SK-N-DZ (cell line): Measurements from ENCODE around the gene PM20D2.

DNA sequence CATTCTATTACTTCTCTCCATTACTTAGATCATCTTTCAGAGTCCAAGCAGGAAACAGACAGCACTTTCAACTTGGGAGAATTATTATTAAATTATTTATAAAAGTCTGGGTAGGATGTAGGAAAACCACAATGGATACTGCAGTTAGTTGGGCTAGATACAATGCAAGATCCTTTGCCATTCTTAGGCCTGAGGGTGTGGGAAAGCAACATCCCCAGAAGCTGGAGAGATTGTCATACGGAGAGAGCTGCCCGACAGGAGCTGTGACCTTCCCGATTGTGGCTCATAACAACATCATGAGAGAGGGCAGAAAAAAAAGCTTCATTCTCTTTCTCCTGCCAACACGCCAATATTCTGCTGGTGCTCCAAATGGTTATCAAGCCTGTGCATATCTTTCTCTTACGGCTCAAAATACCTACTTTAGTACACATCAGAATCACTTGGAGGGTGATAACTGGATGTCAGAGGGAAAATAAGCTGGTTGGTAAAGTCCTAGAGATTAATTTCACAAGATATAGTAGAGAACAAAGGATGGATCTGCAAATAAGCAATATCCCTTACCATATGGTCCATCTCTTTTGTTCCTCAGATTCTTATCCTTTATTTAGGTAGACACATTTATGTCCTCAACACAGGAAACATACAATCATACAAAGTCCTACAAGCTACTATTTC lies 81.0 kb downstream of the IBTK start:
RAMPAGE:
- cytosol, long total RNA, result no peak
- nucleus, long total RNA, result no peak

DNA sequence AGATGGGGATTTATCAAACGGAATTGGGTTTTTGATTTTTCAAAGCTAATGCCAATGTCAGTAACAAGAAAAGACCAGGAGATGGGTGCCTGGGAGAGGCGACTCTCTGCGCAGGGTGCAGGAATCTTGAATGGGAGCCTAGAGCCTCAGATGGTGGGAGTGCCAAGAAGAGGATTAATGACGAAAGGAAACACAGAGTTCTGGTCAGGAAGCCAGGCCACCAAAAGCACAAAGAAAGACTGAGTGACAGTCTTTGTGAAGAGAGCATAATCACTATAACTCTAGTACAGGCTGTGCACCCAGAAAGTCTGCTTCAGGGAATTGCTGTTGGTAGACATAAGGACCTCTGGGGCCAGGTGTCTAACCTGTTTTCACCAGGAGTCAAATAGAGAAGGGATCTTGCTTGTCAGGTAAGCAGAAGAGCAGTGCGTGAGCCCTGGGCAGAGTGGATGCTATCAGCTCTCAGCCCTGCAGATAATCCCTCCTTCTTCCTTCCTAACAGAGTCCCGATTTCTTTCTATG lies 347.9 kb downstream of the TPBG start:
RAMPAGE:
- cytosol, long total RNA, result no peak
- nucleus, long total RNA, result no peak

RAMPAGE:
- cytosol, long total RNA, result no peak
- nucleus, long total RNA, result no peak
Observed at GRCh38 chr6:83085981-83086574, 18.6 kb downstream of the DOP1A start.

DNA sequence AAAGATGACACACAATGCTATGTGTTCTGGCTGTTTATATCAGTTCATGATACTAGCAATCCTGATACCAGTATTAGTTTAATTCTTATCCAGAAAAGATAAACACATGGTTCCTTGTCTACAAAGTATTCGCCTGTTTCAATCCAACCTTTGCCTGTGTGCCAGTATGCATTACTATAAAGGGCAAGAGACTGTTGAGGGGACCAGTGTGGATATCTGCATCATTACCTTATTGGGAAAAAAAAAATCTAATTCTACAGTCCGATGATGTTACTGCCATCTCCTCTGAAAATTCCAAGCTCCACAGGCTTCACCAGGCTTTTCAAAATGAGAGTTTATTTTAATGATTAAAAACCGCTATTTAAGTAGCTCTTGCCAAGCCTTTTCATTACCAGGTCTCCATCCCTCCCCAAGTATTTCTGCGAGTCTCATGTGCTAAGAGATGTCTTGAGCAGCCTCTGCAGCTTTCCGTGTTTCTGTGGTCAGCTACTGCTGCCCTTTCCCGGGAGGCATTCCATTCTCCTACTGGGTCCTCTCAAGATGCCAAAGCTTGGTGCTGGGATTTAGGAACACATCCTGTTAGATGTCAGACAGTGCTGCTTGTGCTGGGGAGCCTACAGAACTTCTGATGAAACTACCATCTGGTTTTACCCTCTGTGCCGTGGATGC lies 4.1 kb downstream of the RWDD2A start:
RAMPAGE:
- cytosol, long total RNA, result no peak
- nucleus, long total RNA, result no peak

RAMPAGE:
- cytosol, long total RNA, result no peak
- nucleus, long total RNA, result no peak
Observed at GRCh38 chr6:83459080-83459347, 28.2 kb upstream of the ME1 start.

DNA sequence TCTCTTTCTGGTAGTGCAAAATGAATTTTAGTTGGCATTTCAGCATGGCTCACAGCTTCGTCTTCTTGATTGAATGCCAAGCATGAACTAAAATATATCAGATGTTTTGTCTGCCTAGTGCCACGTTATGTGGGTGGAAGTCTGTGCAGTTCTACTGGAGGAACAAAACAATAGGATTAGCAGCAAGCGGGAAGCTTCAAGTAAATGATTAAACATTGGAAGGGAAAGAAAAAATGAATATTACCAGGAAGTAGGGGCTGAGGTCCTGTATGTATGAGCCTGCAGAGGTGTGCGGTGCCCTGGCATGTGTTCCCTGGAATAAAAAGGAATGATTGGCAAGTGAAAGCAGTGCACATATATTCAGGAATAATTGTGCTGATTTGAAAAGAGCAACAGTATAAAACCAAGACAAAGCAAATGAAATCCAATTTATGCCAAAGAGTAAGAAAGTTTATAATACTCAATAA lies 6.7 kb upstream of the MRAP2 start:
RAMPAGE:
- cytosol, long total RNA, result no peak
- nucleus, long total RNA, result no peak

GRCh38 chr6:84074922-84075412 lies 41.4 kb downstream of the MRAP2 start:
RAMPAGE:
- cytosol, long total RNA, result no peak
- nucleus, long total RNA, result no peak

GRCh38 chr6:84088978-84089468 lies 55.5 kb downstream of the MRAP2 start:
RAMPAGE:
- cytosol, long total RNA, result no peak
- nucleus, long total RNA, result no peak

DNA sequence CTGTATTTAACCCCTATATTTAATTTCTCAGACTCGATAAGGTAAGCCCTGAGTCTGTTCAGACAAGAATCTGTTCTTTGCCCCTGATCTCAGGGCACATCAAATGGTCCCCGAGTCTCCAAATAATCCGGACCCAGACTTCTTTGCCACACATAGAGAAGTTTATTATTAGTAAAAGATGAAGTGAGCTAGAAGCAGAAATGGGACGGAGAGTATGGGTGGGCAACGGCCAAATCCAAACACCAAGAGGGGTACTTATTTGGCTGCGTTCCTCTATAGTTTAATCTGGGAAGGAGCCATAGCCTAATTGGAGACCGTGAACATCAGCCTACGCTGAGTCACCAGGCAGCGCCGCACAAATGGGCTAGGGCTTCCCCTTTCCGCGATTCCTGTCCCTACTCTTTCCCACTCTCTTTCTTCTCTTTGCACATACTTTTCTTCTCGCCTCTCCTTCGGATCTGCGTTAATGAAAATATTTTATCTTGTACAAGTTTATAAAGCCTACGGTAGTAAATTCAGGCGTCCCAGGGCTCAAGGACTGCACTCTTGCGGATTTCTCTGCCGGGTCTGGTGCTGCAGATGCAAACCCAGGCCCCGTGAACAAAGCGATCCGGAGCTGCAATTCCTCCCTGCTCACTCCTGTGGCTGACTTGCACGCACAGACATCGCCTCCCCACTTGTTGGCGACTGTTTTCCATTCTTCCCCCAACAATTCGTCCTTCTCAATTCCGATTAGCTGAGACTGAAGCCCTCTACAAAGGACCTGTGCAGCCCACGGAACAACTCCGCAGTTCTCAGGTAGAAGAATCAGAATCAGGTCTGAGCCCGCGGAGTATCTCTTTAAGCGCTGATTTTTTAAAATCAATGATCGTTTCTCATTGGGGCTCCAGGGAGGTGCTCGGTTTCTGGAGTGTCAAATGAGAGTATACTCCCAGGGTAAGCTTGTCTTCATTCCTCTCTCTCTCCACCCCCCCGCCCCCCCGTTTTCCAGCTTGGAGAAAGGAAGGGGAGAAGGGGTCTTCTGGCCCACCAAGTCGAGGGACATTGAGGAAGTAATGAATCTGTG lies 4.2 kb upstream of the TBX18 start:
RAMPAGE:
- cytosol, long total RNA, result no peak
- nucleus, long total RNA, result no peak

DNA sequence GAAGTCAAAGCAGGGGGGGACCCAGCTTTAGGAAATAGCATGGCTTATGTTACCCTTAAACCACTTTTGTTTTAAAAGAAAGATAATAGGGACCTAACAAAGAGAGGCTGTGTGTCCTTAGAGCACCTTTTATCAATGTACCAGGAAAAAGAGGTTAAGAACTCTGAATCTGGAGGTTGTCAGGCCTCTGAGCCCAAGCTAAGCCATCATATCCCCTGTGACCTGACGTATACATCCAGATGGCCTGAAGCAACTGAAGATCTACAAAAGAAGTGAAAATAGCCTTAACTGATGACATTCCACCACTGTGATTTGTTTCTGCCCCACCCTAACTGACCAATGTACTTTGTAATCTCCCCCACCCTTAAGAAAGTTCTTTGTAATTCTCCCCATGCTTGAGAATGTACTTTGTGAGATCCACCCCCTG lies 45.8 kb upstream of the NT5E start:
RAMPAGE:
- cytosol, long total RNA, result no peak
- nucleus, long total RNA, result no peak

DNA sequence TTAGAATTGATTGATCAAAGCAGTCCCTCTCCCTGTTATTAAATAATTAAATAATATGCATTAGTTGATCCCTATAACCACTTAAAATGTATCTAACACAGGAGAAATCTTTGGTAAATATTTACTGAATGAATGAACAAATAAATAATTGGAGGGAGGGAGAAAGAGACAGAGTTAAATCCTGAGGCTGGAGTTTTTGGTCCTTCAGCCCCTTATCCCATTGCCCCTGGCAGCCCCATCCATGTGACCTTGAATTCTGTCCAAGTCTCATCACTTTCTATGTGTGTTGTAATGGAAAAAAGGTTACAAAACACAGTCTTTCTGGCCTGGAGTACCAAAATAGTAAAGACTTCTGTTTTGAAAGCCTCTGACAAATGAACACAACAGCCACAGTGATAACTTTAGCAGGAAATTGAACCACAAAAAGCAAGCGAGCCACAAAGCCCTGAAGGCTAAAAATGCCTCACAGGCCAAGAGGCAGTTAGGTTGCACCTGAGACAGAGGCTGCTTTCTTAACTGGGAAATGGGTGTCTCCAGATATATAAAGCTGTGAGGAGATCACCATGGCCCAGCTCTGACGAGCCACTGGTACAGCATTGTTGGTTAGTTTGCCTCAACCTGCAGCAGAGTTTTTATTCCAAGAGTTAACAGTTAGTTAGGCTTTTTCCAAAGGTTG lies 11.3 kb downstream of the NT5E start:
RAMPAGE:
- cytosol, long total RNA, result no peak
- nucleus, long total RNA, result no peak

DNA sequence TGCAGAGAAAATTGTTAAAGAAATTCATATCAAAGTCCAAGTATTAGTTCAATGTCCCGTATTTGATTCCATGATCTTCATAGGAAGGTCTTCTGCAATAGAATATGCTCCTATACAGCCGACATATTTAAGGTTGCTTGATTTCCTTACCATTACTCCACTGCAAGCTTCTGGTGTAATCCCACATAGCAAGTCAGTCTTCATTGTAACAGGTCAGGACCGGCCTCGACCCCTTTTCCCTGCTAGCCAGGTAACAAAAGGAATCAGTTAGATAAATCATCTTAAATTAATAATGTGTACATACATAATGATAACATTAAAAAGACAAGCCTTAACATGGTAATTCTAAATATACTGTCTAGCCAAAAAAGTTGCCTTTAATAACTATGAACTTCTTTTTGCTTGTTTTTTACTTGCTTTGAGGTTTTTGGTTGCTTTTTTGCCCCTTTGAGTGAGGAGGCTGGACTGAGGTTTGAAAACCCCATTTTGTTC lies 19.1 kb upstream of the SNX14 start:
RAMPAGE:
- cytosol, long total RNA, result no peak
- nucleus, long total RNA, result no peak

DNA sequence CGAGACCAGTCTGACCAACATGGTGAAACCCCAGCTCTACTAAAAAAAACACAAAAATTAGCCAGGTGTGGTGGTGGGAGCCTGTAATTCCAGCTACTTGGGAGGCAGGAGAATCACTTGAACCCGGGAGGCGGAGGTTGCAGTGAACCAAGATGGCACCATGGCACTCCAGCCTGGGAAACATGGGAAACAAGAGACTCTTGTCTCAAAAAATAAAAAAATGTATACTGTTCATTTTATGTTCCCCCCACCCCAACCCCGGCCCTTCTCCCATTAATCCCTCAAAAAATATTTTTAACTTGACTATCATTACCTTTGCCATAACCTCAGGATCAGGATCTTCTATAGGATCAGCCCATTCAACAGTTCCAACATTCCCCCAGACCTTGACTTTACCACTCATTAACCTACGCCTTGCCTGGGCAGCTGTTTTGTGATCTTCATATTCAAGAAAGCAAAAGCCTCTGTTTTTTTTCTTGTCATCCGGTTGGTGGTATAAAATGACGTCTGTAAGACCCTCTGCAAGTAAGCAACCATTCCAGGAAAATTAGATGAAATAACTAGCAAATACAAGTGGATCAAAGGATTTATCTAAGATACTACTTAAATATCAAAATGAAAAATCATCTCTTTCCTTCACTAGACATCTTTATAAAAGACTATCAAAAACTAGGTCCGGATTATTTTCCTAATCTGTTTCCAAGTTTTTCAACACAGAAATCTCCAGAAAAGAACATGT lies 20.3 kb downstream of the SYNCRIP start:
RAMPAGE:
- cytosol, long total RNA, result no peak
- nucleus, long total RNA, result no peak

GRCh38 chr6:85644383-85644581 lies 1.6 kb upstream of the SYNCRIP start:
RAMPAGE:
- cytosol, long total RNA, result no peak
- nucleus, long total RNA, result no peak

DNA sequence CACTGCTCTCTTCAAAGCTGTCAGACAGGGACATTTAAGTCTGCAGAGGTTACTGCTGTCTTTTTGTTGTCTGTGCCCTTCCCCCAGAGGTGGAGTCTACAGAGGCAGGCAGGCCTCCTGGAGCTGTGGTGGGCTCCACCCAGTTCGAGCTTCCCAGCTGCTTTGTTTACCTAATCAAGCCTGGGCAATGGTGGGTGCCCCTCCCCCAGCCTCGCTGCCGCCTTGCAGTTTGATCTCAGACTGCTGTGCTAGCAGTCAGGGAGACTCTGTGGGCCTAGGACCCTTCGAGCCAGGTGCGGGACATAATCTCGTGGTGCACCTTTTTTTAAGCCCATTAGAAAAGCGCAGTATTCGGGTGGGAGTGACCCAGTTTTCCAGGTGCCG lies 384.2 kb upstream of the SYNCRIP start:
RAMPAGE:
- cytosol, long total RNA, result no peak
- nucleus, long total RNA, result no peak

DNA sequence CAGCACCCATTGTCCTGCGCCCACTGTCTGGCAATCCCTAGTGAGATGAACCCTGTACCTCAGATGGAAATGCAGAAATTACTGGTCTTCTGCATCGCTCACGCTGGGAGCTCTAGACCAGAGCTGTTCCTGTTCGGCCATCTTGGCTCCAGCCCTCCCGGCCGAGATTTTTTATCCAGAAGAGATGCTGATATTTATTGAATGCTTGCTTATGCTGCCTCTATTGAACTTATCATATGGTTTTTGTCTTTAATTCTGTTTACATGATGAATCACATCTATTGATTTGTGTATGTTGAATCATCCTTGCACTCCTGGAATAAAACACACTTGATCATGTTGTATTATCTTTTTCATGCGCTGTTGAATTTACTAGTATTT lies 415.1 kb upstream of the SYNCRIP start:
RAMPAGE:
- cytosol, long total RNA, result no peak
- nucleus, long total RNA, result no peak

DNA sequence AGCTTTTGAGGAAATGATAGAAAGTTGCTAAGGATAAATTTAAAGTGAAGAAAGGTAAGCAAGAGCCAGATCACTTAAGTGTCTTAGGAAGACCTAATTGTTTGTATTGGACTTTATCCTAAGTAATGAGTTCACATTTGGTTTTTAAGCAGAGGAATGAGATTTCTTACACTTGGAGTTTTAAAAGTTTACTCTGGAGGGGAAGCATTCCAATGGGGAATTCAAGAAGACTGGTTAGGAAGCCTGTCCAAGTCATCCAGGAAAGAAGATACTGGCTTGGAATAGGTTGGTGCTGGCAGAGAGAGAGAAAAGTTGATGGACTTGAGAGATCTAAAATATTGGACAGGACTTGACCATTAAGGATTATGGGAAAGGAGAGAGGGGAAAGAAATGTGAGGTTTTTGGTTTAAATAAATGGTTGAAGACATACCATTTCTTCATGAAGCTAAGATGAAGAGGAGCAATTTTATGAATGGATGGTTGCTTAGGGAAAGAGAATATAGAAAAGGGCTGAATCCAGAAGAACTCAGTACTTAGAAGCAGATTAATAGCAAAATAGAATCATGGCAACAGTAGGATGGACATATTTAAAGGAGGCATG lies 53.7 kb upstream of the SMIM8 start:
RAMPAGE:
- cytosol, long total RNA, result no peak
- nucleus, long total RNA, result no peak

GRCh38 chr6:89083984-89084961 lies 3.7 kb downstream of the PNRC1 start:
RAMPAGE:
- cytosol, long total RNA, result no peak
- nucleus, long total RNA, result no peak

DNA sequence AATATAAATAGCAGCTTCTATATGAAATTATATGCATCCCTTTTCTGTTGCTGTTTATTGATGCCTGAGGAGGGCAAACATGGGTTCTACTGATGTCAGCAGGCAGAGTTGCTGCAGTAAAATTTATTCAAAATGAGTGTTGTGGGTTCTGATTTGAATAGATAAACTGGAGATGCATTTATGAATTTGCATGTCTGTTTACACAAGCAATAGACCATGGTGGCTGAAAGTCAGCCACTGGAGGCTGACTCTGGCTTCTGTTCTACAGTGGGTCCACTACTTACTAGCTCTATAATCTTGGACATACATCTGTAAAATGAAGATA lies 1.6 kb upstream of the PM20D2 start:
RAMPAGE:
- cytosol, long total RNA, result no peak
- nucleus, long total RNA, result no peak

DNA sequence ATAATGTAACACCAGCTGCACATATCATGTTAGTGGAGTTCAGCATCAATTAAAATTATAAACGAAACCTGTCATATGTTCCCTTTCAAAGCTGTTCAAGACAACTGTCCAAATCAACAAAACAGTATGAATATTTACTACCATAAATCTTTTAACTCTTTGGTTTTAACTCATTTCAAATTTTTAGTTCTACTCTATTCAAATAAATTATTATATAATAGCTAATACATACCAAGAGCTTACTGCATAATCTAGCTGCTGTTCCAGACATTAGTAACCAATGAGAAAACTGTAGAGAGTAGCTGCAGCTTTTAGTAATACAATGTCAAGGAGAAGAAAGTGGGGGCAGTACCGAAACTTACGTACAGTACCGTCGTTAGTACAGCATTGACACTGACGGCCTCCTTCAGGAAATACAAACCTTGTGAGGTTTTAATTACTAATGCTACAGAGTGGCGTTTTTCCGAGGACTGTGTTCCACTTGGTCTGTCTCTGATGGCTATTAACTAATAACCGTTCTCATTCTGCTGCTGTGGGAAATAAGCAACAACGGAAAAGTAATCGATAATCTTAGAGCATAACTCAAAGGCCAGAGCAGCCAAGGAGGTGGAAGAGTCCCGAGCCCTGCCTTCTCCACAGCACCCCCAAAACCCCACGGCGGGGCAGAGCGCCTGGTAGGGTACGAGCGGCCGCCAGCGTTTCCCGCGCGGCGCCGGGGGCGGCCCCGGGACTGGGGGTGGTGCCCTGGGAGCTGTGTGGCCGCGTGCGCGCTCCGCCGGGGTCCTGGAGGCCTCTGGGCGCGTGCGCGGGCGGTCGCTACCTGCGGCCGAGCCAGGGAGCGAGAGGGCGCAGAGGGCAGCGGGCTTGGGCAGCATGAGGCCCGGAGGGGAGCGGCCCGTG lies at the start of gene PM20D2:
Gene PM20D2 (plus strand): TSS at position 784 of the 900 bp plus-strand sequence.
RAMPAGE:
- cytosol, long total RNA, result start-site peak on the minus strand centred at position 686 of the sequence, 81 bp wide, 6 and 10 reads in 2 replicates
- nucleus, long total RNA, result no peak